Metastatic Liver Carcinoma in the Lung (tissue), 2 donors: ENCODE measurements around a stretch of chr9.

DNA sequence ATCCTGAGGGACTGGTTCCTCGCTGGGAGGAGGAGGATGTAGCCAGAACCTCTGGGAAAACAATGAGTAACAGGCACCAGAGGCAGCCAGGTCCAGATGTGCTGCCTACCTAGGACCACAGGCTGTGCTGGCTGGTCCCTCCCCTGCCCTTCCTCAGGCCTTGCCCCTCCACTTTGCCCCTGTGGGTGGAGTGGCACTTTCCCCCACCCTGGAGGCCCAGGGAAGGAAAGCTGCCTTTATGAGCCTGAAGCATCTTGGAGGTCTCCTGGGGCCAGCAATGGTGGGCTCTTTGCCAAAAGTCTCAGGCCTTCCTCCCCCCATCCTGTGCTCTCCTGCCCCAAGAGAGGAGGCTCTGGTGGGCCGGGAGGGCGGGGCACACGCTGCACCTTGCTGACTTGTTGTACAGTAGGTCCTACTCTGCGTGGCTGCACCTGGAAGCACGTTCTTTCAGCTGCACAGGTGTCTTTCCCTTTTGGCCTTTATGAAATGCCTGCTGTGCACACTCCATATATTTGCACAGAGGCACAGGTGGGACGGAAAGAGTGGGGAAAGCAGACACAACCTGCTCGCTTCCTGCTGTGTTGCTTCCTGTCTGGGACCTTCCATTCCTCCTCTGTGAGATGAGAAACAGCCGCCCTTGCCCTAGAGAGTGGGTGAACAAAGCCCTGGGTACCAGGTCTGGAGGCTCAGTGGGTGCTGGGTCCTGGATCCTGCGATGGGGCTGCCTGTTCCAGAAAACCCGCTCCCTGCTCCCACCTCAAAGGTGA lies 4.6 kb downstream of the USP20 start:
- PRO-cap, 2 experiments, result no peak in any of the 2 experiments

- PRO-cap, 2 experiments, result no peak in any of the 2 experiments
These were observed 32.6 kb downstream of the USP20 start for GRCh38 chr9:129867590-129868514.

GRCh38 chr9:129883064-129883426 lies 47.8 kb downstream of the USP20 start:
- PRO-cap, 2 experiments, result no peak in any of the 2 experiments

DNA sequence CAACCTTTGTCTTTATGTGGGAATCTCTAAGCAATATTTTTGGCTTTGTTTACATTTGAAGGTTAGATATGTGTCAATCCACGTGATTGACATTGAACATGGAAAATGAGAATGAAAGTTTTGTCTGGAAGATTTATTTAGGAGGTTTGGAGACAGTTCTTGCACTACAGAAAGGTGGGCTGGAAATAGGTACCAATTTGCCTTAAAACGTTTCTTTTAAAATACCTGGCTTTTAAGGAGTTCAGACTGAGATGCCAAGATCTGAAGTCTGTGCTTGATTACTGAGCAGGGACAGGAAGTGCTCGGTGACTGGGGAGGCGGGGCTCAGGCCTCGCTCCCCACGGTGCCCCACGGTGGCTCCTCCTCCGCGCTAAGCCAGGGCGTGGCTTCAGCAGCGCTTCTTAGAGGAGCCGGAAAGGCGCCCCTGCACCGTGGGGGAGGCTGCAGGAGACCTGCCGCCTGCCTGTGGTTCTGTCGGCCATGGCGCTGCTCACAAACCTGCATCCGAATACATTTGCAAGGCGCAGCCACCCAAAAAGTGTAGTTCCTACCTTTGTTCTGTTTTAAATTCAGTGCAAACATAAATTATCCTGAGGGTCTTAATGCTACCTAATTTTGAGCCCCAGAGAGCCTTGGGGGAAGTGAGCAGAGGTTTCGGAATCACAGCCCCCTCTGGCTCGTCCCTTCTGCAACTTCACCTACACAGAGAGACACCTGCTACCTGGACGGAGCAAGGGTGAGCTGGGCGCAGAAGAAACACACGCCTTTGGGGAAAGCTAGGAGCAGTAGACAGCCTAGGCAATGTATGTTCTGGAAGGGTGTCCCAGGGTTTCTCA lies 49.2 kb downstream of the USP20 start:
- PRO-cap, 2 experiments, result peak in 2 of 2 experiments; most common plus-strand start position 429 of the sequence (in 2); most common minus-strand start position 300 of the sequence (in 1)

DNA sequence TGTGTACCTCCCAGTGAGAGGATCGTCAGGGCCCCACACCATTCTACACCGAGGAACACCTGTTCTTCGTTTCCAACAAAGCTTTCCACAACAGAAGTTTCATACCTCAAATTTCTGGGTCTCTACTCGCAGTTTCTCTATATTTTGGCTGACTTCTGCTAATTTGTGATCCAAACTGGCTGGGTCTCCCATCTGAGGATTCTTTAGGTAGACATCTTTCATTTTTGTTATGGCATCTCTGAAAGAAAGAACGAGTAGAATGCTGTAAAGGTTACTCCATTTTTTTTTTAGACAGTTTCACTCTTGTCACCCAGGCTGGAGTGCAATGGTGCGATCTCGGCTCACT lies 67.5 kb downstream of the USP20 start:
- PRO-cap, 2 experiments, result no peak in any of the 2 experiments

GRCh38 chr9:130024449-130024975 lies 18.5 kb downstream of the FNBP1 start:
- PRO-cap, 2 experiments, result no peak in any of the 2 experiments

DNA sequence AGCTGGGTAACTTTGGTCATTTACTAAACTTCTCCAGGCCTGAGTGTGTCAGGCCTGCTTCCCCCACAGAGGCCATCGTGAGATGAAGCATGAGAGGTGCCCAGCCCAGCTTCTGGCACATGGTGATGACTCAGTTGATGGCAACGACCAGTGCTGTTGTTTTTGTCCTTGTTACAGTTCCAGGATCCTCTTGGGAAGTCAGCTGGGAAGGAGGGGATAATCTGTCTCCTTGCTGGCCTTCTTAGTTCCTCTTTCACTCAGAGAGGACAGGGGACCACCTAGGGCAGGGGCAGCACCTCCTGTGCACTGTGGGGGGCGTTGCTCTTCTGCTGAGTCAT lies 54.1 kb upstream of the NCS1 start:
- PRO-cap, 2 experiments, result no peak in any of the 2 experiments

- PRO-cap, 2 experiments, result no peak in any of the 2 experiments
These were observed 53.2 kb upstream of the NCS1 start for GRCh38 chr9:130118766-130119549.

DNA sequence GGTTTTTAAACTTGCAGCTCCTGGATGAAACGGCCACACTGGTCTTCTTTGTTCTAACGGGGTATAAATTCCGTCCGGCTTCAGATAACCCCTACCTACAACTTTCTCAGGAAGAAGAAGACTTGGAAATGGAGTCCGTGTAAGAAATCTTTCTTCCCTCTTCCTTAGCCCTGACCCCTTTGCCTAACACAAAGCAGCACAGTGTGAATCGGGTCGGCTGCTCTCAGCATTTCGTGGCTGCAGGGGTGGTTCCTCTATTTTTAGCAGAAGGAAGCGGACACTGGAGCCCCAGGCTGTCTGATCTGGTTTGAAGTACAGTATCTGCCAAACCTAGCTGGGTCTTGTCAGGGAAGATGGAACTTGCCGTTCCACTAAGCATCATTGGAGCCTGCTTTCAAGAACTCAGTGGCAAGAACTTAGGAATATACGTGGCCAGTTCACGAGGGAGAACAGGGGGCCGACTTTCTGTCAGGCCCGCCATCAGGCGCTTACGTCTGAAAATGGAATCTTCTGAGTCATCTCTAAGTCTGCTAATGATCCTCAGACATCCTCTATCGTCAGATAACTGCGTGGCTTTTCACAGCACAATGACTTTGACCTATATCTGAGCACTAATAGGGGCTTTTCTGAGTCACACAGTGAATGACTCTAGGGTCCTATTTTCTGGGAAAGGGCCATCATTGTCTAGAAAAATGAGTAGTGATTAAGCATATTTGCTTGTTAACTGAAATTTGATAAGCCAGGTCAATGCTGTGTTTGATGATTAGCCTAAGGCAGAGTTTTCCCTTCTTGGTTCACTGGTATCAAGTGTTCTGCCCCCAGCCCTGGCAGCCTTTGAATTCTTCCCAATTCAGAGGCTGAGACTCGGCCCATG lies 43.3 kb upstream of the NCS1 start:
- PRO-cap, 2 experiments, result peak in 1 of 2 experiments; most common plus-strand start position 257 of the sequence (in 1); most common minus-strand start position 233 of the sequence (in 1)

- PRO-cap, 2 experiments, result no peak in any of the 2 experiments
These were observed 14.4 kb downstream of the NCS1 start for GRCh38 chr9:130186684-130186997.

- PRO-cap, 2 experiments, result no peak in any of the 2 experiments
These were observed 42.2 kb downstream of the NCS1 start for GRCh38 chr9:130214382-130214914.

DNA sequence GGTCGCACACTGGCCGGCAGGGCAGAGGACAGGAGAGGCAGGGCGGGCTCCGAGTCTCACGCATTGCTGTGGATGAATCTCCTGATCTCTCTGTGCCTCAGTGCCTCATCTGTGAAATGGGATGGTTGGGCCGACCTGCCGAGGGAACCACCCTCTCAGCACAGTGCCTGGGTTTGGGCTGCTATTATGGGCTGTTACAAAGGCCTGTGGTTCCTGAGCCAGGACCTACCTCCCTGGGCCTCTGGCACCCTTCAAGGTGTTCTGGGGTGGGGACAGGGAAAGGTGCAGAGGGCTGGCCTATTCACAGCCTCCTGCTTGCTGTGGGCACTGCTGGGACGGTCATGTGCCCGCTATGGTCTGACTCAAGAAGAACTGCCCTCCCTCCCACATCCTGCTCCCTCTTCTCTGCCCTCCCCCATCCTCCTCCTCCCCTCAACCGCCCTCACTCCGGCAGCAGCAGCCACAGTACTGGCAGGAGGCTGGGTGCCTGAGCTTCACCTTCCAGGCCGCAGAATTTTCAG lies 43.4 kb downstream of the NCS1 start:
- PRO-cap, 2 experiments, result no peak in any of the 2 experiments

- PRO-cap, 2 experiments, result no peak in any of the 2 experiments
These were observed 24.7 kb downstream of the HMCN2 start for GRCh38 chr9:130290097-130290746.

DNA sequence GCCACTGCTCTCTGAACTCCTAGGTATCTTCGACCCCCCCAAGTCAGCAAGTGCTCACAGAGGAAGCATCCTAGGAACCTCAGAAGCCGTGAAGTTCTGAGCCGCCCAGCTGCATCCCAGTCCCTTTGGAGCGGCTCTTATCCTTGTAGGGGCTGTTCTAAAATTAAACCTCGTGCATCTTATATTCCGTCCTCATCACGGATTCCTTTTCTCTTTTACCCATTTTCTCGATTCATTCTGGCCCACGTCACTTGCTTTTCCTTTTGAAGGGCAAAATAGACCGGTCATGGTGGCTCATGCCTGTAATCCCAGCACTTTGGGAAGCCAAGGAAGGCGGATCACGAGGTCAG lies 65.0 kb downstream of the HMCN2 start:
- PRO-cap, 2 experiments, result no peak in any of the 2 experiments

DNA sequence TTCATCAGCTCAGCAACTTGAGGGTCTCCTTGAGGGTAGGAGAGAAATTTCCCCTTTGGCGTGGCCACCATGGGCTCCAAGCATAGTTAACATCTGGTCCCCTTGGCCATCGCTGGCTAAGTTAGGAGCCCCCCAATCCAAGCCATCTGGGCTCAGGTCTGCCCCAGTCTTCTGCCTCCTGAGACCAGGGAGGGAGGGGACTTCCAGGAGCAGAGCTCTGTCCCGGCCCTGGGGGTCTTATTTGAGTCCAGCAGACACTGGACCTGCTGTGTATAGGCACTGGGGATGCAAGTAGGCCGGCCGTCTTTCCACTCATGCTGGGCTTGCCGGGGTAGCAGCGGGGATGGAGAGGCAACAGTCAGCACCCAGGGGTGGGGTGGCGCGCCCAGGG lies 88.6 kb downstream of the HMCN2 start:
- PRO-cap, 2 experiments, result no peak in any of the 2 experiments

DNA sequence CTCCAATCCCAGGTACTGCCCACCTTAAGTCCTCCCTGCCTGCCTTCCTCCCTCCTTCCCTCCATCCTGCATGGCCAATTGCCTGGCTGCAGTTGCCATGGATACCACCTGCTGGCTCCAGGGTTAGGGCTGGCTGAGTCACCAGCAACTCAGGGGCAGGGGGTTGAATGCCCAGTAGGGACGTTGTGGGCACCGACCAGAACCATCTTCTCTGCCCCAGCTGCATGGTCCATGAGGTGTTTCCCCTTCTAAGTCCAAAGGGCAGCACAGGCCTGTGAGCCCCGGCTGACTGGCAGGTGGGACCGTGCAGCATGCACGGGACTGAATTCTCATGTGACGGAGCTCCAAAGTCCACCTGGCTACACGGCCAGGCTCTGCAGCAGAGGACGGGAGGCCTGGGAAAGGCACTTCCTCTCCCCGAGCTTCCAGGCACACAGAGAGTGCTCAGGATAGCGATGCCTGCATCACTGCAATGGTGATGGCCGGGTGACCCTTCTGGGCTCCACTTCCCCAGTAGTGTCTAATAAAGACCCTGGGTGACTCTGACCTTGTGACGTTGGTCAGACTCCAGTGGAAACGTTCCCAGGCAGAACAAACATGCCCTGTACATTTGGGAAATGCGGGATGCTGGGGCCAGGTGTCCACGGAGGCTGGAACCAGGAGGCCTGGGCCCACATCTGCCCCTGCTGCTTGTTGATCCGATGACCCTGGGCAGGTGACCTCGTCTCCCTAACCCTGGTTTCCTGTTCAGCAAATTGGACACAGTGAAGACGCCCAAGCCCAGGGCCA lies 5.8 kb downstream of the ASS1 start:
- PRO-cap, 2 experiments, result peak in 1 of 2 experiments; most common plus-strand start position 382 of the sequence (in 1); most common minus-strand start position 213 of the sequence (in 1)

GRCh38 chr9:130499394-130499654 lies 54.6 kb downstream of the ASS1 start:
- PRO-cap, 2 experiments, result no peak in any of the 2 experiments

DNA sequence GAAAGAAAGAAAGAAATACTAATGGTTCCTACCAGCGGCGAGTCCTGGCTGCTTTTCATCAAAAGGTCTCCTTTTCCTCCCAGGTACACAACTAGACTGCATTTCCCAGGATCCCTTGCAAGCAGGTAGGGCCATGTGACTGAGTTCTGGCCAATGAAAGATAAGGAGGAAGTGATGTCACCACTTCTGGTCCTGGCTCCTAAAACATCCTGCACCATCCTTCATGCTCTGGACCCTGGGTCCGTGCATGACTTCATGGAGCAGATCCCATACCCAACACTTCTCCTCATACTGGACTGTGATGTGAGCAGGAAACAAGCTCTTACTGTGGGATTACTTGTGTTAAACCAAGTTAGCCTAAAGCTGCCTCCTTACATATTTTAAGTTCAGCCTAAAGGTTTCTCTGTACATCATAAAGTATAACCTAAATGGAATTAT lies 30.2 kb upstream of the FUBP3 start:
- PRO-cap, 2 experiments, result no peak in any of the 2 experiments

GRCh38 chr9:130620157-130620601 lies 40.8 kb downstream of the FUBP3 start:
- PRO-cap, 2 experiments, result no peak in any of the 2 experiments

DNA sequence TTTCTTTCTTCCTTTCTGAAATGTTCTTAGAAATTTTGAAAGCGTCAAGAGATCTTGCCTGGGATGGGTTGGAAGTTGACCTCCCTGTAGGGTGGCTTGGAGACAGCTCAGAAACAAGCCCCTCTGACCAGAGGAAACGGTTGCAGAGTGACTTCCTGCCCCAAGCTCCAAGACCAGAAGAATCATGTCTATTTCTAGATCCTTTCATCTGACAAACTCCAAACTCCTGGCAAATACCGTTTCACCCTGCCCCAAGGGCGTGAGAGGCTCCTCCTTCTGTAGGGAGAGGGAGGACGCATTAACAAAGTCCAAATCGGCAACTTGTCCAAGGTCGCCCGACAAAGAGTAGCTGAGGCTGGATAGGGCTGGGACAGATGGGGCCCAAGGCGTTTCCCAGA lies 3.9 kb downstream of the FIBCD1 start:
- PRO-cap, 2 experiments, result no peak in any of the 2 experiments